ENCODE data around the genes ADAMTS15 and NTM.

GRCh38 chr11:128728863-128729645, 35.2 kb downstream of the FLI1 start:
- PRO-cap, 8 experiments = peak in 2 of 8 experiments; most common plus-strand start chr11:128728976 (in 1); most common minus-strand start chr11:128728941 (in 2)

- PRO-cap, 8 experiments = no peak in any of the 8 experiments
Measured at GRCh38 chr11:128790098-128790750, 76.9 kb downstream of the KCNJ1 start.

GRCh38 chr11:128836174-128836720, 30.8 kb downstream of the KCNJ1 start:
- PRO-cap, 8 experiments = no peak in any of the 8 experiments

- PRO-cap, 8 experiments = no peak in any of the 8 experiments
Measured at GRCh38 chr11:128891834-128892431, 777 bp downstream of the KCNJ5 start.

- PRO-cap, 8 experiments = no peak in any of the 8 experiments
Measured at GRCh38 chr11:128969201-128970037, 26.7 kb upstream of the TP53AIP1 start.

- PRO-cap, 8 experiments = no peak in any of the 8 experiments
Measured at GRCh38 chr11:129021391-129021655, 78.7 kb upstream of the TP53AIP1 start.

DNA sequence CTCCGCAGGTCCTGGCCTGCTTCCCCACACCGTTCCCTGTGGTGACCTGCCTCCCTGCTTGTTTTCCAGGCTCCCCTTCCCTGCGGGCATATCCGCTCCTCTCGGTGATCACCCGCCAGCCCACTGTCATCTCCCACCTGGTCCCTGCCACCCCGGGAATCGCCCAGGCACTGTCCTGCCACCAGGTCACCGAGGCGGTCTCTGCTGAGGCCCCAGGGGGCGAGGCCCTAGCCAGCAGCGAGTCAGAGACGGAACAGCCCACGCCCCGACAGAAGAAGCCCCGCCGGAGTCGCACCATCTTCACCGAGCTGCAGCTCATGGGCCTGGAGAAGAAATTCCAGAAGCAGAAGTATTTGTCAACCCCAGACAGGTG, 61.0 kb downstream of the BARX2 start:
- PRO-cap, 8 experiments = no peak in any of the 8 experiments

- PRO-cap, 8 experiments = no peak in any of the 8 experiments
Measured at GRCh38 chr11:129931976-129932516, 36.7 kb upstream of the NFRKB start.

GRCh38 chr11:129999418-129999830, 3.2 kb downstream of the PRDM10 start:
- PRO-cap, 8 experiments = no peak in any of the 8 experiments

DNA sequence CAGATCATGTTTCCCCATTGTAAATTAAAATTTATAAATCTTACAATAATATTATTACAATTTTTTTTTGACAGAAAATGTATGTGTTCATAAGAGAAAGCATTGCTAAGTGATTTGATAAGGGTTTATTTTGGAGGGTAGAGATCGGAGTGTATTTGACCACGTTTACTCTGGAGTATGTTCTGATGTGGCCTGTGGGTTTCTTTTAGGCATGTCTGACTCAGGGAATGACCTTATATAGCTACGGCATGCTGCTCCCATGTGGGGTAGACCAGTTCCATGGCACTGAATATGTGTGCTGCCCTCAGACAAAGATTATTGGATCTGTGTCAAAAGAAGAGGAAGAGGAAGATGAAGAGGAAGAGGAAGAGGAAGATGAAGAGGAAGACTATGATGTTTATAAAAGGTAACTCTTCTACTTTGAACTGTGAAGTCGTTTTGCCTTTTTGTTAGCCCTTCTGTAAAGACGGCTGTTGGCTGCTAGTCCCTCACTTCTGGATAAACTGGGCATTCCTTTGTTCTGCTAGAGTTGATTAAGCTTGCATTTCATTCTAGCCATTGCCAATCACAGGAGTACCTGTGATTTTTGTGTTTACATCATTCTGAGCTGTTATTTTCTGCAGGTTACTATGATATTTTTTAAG, 38.1 kb upstream of the ST14 start:
- PRO-cap, 8 experiments = no peak in any of the 8 experiments

DNA sequence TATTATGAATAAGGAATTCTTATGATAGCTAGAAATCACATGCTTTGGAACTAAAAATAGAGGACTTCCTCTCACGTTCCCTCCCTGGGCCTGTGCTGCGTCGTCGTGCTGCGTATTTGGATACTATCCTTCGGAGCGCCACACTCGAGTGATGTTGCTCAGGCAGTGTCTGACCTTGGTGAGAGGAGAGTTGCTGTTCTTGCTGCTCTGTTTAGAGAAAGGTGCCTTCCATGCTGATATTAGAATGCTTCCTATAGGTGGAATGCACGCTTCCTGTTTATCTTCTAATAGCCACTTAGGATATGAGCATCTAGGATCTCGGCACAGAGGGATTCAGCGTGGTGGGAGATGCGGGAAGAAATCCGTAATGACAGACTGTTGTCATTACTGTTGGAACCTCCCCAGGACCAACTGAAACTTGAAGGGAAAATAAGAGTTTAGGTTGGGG, 20.1 kb upstream of the ST14 start:
- PRO-cap, 8 experiments = no peak in any of the 8 experiments

- PRO-cap, 8 experiments = no peak in any of the 8 experiments
Measured at GRCh38 chr11:130168005-130169035, 8.7 kb downstream of the ST14 start.

DNA sequence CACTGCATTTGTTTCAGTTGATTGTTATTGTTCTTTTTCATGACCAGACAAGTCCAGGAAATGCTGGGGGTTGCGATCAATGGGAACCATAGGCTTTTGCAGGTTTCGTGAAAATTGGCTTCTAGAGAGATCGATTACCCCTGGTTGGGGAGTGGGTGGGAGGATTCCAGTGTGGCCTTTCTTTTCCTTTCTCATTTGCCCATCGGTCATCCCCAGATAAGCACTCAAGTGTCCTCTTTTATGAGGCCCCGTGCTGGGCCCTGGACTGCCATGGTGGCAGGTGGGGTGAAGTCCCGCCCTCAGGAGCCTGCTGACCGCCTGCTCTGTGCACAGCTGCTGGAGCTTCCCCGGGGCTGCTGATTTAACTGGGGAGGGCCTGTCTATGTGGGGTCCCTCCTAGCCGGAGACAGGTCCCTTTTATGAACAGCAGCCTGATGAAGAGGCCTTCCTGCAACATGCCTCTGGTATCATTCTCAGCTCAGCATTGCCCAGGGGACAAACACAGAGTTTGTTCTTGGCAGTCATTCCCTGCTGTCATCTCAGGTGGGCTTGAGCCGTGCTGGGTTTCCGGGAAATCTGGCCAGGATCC, 19.8 kb downstream of the ST14 start:
- PRO-cap, 8 experiments = no peak in any of the 8 experiments

DNA sequence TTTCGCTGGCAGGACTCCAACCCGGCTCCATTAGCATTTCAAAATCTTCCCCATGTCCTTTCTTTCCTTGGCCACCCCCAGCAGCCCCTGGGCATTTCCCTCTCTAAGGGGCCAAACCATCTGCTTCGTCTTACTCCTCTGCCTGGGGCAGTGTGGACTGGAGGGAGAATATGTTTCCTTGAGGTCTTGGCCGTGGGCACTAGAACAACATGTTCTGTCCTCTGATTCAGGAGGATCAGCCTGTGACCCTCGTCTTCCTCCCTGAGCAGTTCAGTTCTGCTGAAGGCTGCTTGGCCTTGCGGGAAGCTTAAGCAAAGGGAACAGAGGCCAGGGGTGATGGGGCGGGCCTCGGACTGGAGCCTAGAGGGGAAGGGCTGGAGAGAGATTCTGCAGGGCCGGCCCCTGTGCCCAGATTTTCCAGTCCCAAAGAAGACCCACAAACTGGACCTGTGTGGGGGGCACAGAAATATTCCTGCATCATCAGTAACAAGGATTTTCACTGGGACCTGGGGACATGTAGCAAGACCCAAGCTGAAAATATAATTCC, 58.0 kb downstream of the ST14 start:
- PRO-cap, 8 experiments = no peak in any of the 8 experiments

DNA sequence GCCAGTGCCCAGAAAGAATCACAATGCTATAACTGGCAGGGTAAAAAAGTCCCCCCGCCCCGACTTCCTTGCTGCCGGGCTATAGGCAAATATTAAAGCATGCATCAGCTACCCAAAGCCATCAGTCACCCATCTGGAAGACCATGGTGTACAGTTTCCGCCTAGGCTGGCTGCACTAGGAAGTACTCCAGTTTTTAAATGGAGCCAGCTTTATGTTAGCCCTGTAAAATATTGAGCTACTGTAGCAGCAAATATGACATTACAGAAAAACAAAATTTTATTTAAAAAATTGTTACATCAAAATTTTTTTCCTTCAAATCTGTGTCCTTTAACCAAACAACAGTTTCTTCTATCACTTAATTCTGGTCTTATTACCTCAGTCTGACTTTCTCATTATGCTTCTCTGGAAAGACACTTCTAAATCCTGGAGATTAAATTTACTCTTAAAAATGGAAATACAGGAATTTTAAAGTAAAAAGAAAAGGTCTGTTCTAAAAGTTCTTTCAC, 67.9 kb downstream of the ST14 start:
- PRO-cap, 8 experiments = no peak in any of the 8 experiments

DNA sequence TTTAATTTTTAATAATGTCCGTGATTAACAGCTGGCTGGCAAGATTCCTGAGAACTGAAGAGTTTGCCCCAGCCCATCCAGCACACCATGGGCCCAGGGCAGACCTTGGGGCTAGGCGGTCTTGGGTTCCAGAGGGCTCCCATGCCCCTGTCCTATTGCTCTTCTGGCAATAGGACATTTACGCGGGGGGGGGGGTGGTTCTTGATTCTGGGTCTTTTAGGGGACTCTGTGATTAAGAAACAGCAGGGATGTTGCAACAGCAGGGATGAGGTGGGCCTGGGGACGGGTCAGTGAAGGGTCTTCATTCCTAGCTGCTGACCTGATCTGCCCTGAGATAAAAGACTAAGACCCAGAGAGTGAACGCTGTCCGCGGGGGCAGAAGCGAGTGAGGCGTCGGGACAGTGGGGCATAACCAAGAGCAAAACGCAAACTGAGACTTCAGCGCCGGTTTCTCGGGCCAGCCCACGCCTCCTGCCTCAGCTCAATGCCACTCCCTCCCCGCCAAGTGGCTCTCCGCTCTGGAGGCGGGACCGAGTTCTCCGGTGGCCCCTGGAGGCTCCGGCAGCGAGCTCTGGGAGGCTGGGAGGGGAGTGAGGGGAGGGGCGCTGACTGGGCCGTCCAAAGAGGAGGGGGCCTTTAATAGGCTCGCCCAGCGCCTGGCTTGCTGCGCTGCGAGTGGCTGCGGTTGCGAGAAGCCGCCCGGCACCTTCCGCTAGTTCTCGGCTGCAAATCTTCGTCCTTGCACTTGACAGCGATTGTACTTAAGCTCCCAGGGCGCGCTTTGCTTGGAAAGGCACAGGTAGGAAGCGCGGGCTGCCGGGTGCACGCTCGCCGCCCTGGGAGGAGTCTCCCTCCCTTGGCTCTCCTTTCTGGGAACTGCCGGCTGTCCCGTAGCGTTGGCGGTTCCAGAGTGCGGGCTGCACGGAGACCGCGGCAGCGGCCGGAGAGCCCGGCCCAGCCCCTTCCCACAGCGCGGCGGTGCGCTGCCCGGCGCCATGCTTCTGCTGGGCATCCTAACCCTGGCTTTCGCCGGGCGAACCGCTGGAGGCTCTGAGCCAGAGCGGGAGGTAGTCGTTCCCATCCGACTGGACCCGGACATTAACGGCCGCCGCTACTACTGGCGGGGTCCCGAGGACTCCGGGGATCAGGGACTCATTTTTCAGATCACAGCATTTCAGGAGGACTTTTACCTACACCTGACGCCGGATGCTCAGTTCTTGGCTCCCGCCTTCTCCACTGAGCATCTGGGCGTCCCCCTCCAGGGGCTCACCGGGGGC, at the start of gene ADAMTS15:
ADAMTS15 (plus strand) TSS at position 667 of the 1,277 bp plus-strand sequence.
- PRO-cap, 8 experiments = no peak in any of the 8 experiments

DNA sequence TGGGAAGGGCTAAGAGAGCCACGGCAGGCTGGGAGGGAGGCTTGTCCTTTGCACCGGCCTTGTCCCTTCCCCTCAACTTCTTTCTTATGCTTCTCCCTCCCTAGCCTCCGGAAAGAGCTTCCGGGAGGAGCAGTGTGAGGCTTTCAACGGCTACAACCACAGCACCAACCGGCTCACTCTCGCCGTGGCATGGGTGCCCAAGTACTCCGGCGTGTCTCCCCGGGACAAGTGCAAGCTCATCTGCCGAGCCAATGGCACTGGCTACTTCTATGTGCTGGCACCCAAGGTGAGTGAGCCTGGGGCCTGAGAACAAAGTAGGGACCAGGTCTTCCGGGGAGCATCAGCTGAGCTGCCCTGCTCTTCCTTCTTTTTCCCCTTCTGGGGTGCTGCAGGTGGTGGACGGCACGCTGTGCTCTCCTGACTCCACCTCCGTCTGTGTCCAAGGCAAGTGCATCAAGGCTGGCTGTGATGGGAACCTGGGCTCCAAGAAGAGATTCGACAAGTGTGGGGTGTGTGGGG, 22.4 kb downstream of the ADAMTS15 start:
- PRO-cap, 8 experiments = no peak in any of the 8 experiments

DNA sequence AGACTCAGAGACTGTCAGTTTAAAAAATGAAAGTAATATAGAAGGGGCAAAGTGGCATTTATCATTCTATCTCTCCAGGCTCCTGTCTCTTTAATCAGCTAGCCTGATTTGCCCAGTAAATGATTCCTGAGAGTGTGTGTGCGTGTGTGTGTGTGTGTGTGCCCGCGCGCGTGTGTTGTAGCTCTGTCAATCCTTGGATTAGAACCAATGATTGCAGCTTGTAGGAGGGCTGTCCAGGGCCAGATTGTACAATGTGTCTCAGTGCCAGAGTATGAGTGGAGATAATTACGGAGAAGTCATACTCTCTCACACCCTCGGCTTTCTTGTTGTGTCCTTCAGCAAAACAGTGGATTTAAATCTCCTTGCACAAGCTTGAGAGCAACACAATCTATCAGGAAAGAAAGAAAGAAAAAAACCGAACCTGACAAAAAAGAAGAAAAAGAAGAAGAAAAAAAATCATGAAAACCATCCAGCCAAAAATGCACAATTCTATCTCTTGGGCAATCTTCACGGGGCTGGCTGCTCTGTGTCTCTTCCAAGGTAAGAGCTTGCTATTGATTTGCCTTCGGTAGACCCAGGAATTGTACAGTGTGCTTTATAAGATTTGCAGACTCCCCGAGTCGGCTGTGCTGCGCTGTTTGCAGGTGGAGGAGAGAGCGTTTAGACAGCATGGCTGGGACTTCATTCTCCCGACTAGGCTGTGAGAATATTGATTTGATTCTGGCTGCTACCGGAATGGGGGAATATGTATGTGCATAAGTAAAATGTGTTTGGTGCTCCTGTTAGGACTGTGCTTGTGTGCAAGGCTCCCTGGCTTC, at the start of gene NTM:
NTM (plus strand) TSS at position 267 of the 818 bp plus-strand sequence.
- PRO-cap, 8 experiments = no peak in any of the 8 experiments

- PRO-cap, 8 experiments = no peak in any of the 8 experiments
Measured at GRCh38 chr11:131414372-131414785, 44.0 kb downstream of the NTM start.

GRCh38 chr11:131465666-131466242, 95.3 kb downstream of the NTM start:
- PRO-cap, 8 experiments = no peak in any of the 8 experiments

Measured in peripheral blood mononuclear cell (primary cell).